Spleen (tissue), 7 donors: ENCODE measurements around a stretch of chr2.

DNA sequence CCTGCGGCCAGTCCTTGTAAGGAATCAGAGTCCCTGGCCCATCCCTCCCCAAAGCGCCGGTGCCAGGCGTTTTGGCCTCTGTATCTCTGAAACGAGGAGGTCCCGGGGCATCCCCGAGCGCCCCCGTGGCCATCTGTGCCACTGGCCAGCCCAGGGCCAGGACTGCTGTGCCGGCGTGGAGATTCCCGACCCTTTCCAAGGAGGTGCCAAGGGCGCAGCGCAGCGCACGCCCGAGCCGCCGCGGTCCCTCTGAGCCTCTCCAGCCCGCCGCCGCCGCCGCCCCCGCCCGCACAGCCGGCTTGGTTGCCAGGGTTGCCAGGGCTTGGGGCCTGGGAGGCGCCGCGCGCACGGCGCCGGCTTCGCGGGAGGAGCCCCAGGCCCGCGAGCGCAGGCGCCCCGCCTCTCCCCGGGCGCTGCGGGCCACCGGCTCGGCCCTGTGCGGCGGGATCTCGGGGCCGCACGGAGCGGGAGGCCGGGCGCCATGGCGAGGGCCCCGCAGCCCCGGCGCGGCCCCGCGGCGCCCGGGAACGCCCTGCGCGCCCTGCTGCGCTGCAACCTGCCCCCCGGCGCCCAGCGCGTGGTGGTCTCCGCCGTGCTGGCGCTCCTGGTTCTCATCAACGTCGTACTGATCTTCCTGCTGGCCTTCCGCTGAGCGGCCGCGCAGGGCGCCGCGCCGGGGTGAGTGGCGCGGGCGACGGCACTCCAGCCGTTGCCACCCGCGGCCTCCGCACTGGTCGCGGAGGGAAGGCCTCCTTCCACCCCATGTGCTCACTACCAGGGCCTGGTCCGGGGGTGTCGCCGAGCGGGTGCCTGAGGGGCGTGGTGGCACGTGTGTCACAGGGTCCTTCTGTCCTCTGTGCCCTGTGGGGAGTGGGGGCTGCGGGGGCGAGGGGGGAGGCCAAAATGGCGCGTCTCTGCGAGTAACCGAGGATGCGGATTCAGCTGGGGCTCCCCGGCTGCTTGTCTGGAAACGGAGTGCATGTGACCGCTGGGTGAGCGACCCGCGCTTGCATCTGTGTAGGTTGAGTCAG is 58.3 kb downstream of the FAM168B start:
- PRO-cap, 4 experiments: no peak in any of the 4 experiments
- RAMPAGE, long total RNA, 4 experiments: no peak in any of the 4 experiments

DNA sequence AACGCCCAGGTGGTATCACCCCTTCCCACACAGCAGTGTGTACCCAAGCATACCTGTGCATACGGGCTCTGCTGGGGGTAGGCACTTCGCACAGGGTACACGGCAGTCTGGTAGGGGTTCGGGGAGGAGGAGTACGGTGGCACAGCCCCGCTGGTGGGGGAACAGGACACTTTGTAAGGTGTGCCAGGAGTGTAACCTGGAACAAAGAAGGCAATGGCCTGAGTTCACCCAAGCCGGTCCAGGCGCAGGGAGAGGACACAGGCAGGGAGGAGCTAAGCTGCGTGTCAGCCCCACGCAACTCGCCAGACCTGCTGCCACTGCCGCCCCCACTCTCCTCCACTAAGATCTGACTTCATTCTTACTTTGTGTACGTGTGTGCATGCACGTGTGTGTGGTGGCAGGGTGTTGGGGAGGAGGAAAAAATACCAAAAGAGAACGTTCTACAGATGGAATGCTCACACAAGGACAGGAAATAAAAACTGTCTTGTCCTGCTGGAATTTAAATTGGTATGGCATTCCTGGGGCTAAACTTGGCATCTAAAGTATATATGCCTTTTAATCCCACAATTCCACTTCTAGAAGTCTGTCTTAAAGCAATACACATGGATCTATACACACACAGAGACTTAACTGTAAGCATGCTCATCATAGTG is 37.6 kb downstream of the FAM168B start:
- PRO-cap, 4 experiments: no peak in any of the 4 experiments
- RAMPAGE, long total RNA, 4 experiments: no peak in any of the 4 experiments

DNA sequence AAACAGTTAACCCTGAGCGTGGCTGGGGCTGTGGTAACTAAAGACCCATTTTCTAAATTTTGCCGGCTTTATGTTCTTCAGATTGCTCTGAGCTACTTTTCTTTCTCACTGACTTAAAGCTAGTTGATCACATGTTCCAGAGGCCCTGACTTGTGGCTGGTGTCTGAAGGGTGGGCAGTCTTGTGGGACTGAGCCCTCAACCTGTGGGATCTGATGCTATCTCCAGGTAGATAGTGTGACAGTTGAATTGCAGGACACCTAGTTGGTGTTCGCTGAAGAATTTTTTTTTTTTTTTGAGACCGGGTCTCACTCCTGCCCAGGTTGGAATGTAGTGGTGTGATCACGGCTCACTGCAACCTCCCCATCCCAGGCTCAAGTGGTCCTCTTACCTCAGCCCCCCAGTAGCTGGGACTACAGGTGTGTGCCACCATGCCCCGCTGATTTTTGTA is 7.7 kb downstream of the PLEKHB2 start:
- PRO-cap, 4 experiments: no peak in any of the 4 experiments
- RAMPAGE, long total RNA, 4 experiments: no peak in any of the 4 experiments

- PRO-cap, 4 experiments: no peak in any of the 4 experiments
- RAMPAGE, long total RNA, 4 experiments: no peak in any of the 4 experiments
Observed at GRCh38 chr2:131368502-131368896, 4.5 kb upstream of the RAB6D start.

DNA sequence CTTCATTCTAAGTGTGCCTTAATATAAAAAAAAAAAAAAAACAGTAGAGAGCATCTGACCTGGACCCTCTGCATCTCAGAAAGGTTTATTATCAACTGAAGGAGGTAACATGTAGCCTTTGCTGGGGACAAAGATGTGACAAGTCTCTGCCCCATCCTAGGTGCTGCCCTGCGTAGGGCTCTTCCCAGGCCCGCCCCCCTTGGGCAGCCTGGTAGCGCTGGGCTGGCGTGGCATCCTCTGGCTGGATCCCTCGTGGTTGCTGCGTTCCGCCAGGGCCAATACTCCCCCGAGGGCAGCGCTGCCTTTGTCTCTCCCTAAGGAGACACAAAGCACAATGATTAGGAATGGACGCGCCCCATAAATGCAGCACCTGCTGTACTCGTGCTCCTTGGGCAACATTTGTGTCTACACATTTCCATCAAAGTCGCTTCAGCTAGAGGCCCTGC is 8.0 kb downstream of the TUBA3D start:
- PRO-cap, 4 experiments: no peak in any of the 4 experiments
- RAMPAGE, long total RNA, 4 experiments: no peak in any of the 4 experiments

- PRO-cap, 4 experiments: no peak in any of the 4 experiments
- RAMPAGE, long total RNA, 4 experiments: no peak in any of the 4 experiments
Observed at GRCh38 chr2:132280755-132281224, 119.0 kb upstream of the ANKRD30BL start.

DNA sequence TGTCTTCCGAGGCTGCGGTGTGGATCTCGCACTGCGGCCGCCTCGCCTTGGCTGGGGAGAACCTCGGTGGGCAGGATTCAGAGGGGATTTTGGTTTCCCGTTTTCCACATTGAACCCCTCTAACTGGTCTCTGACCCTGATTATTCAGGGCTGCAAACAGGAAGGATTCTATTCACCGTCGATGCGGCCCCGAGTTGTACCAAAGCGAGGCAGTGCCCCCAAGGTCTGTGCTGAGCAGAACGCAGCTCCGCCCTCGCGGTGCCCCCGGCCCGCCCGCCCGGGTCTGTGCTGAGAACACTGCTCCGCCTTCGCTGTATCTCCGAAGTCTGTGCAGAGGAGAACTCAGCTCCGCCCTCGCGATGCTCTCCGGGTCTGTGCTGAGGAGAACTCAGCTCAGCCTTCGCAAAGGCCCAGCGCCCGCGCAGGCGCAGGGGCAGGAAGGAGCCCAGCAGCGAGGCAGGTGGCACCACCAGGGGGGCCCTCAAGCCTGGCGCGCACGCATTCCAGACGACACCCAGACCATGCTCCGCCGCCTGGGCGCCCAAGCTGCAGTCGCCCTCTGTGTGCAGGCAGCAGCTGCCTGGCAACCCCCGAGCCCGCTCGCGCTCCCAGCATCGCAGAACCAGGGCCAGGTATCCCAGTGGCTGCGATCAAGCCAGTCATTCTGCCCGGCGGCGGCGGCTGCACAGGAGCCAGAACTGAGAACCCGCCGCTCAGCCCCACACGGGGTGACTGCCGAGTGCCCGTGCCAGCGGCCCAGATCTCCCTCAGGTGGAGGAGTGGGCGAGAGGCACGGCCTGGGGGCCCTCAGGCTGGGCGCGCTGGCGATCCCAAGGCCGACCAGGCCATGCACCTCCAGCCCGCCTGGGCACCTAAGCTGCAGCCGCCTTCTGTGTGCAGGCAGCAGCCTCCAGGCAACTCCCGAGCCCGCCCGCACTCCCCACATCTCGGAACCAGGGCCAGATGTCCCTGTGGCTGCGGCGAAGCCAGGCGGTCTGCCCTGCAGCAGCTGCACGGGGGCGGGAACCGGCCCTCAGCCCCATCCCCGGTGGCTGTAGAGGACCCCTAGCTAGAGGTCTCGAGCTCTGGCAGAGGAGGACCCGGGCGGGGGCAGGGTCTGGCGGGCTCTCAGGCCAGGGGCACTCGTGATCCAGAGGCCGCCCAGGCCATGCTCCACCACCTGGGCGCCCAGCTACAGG is 64.0 kb upstream of the GPR39 start:
- PRO-cap, 4 experiments: no peak in any of the 4 experiments
- RAMPAGE, long total RNA, 4 experiments: no peak in any of the 4 experiments

DNA sequence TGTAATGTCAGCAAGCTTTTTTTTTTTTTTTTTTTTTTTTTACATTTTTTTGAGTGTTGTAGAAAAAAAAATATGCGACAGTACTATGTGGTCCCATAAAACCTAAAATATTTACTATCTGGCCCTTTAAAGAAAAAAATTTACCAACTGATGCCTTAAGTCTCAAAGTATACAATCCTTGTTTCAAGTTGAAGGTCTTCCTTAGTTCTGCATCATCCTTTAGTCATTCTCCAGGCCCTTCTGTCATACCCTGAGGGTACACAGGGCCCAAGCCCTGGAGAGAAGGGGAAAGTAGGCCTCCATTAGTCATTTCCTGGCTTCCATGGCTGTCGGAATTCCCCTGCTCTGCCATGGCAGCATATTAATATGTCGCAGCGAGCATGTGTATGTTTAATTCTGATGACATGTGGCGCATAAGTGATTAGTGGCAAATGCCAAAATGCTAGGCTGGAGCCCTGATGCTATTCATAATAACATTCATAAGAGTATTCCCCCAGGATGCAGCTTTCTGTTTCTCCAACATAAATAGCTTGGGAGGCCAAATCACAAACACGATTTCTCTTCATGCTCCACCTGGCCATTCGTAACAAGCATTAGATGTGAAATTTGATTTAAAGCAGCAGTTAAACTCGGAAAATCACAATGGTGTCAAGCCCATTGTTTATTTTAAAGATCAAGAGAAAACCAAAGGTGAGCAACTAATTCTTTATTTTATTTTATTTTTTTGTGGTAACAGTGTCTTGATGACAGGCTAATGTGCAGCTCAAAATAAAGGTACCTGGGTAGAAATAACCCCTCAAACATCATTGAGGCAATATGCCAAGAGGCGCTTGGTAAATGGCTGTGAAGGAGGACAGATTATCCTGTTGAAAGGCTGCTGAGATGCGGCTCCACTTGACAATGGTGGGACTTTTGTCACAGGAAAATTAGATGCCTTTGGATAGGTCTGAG is 22.2 kb downstream of the GPR39 start:
- PRO-cap, 4 experiments: no peak in any of the 4 experiments
- RAMPAGE, long total RNA, 4 experiments: no peak in any of the 4 experiments

DNA sequence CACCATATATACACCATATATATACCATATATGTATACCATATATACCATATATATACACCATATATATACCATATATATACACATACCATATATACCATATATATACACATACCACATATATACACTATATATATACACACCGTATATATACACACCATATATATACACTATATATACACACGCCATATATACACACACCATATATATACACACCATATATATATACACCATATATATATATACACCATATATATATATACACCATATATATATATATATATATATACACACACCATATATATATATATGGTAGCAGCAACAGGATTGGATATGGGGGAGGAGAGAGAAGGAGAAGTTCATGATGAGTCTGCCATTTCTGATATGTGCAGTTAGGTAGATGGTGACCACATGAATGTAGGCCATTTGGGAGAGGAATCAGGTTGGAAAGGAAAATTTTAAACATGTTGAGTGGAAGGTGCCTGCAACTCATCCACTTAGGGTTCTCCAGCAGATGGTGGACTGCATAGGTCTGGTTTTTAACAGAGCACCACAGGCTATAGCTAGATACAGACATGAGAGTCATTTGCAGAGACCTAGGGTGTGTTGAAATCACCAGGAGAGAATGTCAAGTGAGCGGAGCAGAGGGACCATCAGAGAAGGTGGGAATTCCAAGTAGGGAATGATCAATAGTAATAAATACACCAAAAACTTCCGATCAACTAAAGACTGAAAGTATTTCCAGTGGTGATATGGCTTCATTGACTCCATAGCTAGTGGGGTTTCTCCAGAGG is 76.8 kb downstream of the GPR39 start:
- PRO-cap, 4 experiments: no peak in any of the 4 experiments
- RAMPAGE, long total RNA, 4 experiments: no peak in any of the 4 experiments

DNA sequence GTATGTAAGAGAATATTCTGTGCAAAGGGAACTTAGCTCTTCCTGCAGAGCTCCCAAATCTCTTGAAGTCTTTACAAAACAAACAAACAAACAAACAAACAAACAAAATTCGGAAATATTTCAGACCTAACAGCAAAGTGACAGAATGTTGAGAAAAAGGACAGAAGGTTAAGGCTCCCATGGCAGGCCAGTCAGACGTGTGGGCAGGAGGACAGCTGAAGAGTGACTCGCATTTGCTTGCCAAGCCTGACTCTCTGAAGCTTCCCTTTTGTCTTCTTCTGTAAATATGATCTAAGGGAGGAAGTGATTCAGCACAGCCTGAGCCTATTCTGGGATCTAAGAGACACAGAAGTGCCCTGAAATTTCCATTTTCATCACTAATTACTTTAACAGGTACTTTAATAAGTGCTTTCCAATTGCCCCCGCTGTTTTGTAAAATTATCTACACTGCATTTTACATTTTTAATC is 134.0 kb upstream of the LYPD1 start:
- PRO-cap, 4 experiments: peak in 1 of 4 experiments; most common plus-strand start position 39 of the sequence (in 1)
- RAMPAGE, long total RNA, 4 experiments: no peak in any of the 4 experiments

GRCh38 chr2:133986069-133986959 is 267.6 kb upstream of the MGAT5 start:
- PRO-cap, 4 experiments: no peak in any of the 4 experiments
- RAMPAGE, long total RNA, 4 experiments: no peak in any of the 4 experiments

GRCh38 chr2:134087175-134087641 is 166.7 kb upstream of the MGAT5 start:
- PRO-cap, 4 experiments: no peak in any of the 4 experiments
- RAMPAGE, long total RNA, 4 experiments: no peak in any of the 4 experiments

GRCh38 chr2:134155568-134156078 is 98.2 kb upstream of the MGAT5 start:
- PRO-cap, 4 experiments: no peak in any of the 4 experiments
- RAMPAGE, long total RNA, 4 experiments: no peak in any of the 4 experiments

- PRO-cap, 4 experiments: no peak in any of the 4 experiments
- RAMPAGE, long total RNA, 4 experiments: no peak in any of the 4 experiments
Observed at GRCh38 chr2:134181134-134181621, 72.7 kb upstream of the MGAT5 start.

DNA sequence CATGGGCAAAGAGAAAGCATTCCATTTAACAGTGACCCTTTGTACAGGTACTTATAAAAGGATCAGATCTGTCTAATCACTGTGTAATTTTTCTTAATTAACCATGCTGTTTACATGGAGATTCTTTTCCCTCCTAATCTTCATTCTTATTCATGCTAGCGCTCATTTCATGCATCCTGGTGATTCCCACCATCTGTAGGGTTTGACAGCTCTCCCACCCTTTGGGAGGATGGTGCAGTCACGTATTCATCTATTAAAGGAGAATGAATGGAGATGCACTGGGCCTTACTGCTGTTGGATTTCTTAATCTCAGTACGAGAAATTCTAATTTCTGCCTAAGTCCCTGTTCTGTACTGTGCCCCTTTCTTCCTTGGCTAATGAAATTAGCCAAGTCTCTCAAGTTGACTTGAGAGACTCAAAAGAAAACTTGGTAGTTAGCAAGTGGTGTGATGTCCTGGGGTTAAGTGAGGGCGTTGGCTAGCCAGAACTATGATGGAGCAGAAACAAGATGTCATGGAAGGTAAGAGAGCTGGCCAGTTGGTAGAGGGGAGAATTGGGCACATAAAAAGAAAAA is 49.8 kb upstream of the MGAT5 start:
- PRO-cap, 4 experiments: no peak in any of the 4 experiments
- RAMPAGE, long total RNA, 4 experiments: no peak in any of the 4 experiments

DNA sequence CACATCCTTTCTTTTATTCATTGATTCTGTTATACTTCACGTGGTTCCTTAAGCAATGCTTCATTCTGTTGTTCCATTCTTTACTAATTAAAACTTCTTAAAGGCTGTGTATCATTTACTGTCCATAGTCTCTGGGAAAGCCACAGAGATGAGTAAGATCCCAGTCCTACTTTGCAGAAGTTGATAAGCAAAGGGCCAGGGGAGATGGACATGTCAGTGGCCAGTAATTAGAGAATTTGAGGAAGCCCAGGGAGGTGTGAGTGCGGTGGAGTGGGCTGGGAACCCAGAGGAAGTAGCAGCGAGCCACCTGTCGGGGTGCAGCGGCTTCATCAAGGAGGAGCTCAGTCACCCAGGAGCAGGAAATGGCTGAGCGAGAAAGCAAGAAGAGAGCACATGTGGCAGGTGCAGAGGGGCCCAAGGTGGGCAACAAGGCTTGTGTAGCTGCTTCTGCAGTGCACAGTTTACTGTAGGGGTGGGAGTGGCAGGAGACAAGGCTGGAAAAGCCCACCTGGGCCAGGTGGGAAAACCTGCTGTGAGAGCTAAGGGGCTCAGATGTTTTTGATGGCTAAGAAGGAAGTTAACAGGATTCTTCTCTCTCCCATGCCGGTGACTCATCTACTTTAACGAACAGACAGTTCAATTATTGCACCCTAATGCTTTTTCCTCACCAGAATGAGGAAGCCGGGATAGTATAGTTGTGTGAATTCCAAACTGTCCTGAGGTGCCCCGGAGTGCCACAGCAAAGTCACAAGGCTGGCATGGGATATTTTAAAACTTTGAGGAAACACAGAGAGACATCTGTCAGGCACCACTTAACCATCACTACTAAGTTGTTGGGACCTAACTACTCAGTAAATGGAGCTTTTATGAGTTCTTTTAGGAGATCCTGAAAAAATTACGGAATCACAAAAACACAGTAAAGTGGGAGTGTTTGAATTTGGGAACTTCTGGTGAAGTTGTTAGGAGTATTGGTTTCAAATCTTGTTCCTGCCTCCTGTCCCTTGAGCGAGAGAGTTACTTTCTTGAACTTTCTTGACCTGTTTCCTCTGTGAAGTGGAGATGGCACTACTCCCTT is 34.7 kb upstream of the MGAT5 start:
- PRO-cap, 4 experiments: peak in 1 of 4 experiments; most common plus-strand start position 358 of the sequence (in 1)
- RAMPAGE, long total RNA, 4 experiments: no peak in any of the 4 experiments

GRCh38 chr2:134220863-134221658 is 32.8 kb upstream of the MGAT5 start:
- PRO-cap, 4 experiments: no peak in any of the 4 experiments
- RAMPAGE, long total RNA, 4 experiments: no peak in any of the 4 experiments

- PRO-cap, 4 experiments: no peak in any of the 4 experiments
- RAMPAGE, long total RNA, 4 experiments: no peak in any of the 4 experiments
Observed at GRCh38 chr2:134336007-134336819, 82.3 kb downstream of the MGAT5 start.

- PRO-cap, 4 experiments: peak in 1 of 4 experiments; most common minus-strand start chr2:134411777 (in 1)
- RAMPAGE, long total RNA, 4 experiments: no peak in any of the 4 experiments
Observed at GRCh38 chr2:134411562-134411889, 157.7 kb downstream of the MGAT5 start.

DNA sequence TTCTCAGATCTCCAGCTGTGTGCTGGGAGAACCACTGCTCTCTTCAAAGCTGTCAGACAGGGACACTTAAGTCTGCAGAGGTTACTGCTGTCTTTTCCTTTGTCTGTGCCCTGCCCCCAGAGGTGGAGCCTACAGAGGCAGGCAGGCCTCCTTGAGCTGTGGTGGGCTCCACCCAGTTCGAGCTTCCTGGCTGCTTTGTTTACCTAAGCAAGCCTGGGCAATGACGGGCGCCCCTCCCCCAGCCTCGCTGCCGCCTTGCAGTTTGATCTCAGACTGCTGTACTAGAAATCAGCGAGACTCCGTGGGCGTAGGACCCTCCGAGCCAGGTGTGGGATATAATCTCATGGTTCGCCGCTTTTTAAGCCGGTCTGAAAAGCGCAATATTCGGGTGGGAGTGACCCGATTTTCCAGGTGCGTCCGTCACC is 62.9 kb downstream of the TMEM163 start:
- PRO-cap, 4 experiments: no peak in any of the 4 experiments
- RAMPAGE, long total RNA, 4 experiments: no peak in any of the 4 experiments